ENCODE measurements around the gene NALF1.

DNA sequence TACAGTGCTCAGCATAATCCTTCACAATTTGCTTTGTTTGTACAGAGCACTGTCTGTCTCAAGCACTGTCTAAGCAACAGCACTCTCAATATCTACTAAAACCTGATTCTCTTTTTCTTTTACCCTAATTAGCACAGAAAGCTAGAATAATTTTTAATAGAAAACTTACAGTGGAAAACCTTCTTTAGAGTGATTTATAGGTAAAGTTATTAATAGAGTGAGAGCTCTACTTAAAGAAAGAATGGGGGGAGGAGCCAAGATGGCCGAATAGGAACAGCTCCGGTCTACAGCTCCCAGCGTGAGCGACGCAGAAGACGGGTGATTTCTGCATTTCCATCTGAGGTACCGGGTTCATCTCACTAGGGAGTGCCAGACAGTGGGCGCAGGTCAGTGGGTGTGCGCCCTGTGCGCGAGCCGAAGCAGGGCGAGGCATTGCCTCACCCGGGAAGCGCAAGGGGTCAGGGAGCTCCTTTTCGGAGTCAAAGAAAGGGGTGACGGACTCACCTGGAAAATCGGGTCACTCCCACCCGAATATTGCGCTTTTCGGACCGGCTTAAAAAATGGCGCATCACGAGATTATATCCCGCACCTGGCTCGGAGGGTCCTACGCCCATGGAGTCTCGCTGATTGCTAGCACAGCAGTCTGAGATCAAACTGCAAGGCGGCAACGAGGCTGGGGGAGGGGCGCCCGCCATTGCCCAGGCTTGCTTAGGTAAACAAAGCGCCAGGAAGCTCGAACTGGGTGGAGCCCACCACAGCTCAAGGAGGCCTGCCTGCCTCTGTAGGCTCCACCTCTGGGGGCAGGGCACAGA is 322.0 kb downstream of the EFNB2 start:
- PRO-cap, result no peak

GRCh38 chr13:106417517-106417949 is 117.9 kb downstream of the EFNB2 start:
- PRO-cap, result no peak

- PRO-cap, result no peak
Measured at GRCh38 chr13:106495799-106496247, 39.6 kb downstream of the EFNB2 start.

DNA sequence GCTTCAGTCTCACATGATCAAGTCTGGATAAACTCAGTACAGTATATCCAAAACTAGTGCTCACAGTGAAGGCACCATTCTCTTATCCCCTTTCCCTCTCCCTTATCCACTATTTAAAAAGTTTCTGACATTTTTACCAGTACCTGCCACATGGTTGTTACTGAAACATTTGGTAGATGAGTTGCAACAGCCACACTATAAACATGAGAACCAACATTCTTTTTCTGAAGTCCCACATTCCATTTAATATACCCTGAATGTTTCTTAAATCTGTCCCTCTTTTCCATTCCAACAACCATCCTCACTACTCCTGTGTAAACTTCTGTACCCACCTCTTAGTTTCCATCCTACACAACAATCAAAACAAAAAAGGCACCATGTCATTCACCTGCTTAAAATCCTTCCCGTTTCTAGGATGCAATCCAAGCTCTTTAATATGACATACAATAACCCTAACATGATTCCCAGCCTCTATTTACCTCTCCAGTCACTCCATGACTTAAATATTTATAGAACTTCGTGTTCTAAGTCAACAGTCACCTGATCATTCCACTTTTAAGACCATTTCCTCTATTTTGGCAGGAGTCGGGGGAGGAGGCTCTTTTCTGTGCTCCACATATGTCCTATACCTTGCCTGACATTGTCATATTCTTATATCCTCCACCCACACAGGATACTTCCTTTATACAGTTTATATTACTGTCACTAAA is 3.0 kb downstream of the ARGLU1 start:
- PRO-cap, result no peak

DNA sequence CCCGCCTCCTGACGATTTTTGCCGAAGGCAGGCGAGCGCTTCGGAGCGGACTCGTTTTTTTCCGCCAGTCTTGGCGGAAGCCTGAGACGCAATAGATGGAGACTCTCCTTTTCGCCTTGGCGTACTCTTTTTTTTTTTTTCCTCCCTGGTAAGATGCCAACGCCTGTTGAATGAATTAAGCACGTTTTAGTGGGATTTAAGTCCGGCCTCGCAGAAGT is 167 bp upstream of the ARGLU1 start:
- PRO-cap, result bidirectional peak, plus-strand start at position 67 of the sequence, minus-strand start outside the sequence

GRCh38 chr13:106587779-106588266 is 19.9 kb upstream of the ARGLU1 start:
- PRO-cap, result unidirectional peak, plus-strand start at chr13:106588078

DNA sequence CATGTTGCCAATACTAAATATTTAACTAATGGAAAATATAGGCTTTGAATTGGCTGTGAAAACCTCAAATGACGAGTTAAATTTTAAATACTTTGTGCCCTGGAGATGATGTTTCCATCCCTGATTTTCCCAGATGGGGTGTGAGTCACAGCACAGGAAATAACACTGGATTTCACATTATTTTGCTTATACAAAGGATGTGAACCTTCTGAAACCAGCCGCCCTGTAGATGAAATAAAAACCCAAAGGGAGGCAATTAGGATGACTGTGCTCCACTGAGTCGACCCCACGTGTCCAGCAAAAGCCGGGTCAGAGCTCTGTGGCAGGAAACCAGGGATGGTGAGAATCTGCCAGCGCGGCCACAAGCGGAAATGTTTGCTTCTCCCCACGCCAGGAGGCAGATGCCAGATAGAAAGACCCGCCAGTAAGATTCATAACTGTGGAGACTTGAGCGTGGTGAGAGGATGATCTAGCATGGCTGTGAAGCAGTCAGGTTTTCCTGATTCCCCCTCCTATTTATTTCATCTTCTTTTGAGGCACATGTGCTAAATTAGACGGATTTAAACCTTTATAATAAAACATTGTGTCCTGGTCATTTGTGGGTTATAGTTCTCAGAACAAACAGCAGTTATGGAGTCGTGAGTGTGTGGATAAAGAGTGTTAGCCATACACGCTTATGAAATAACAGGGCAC is 416.3 kb downstream of the NALF1 start:
- PRO-cap, result no peak

- PRO-cap, result no peak
Measured at GRCh38 chr13:107865437-107866580, 1.5 kb downstream of the NALF1 start.

DNA sequence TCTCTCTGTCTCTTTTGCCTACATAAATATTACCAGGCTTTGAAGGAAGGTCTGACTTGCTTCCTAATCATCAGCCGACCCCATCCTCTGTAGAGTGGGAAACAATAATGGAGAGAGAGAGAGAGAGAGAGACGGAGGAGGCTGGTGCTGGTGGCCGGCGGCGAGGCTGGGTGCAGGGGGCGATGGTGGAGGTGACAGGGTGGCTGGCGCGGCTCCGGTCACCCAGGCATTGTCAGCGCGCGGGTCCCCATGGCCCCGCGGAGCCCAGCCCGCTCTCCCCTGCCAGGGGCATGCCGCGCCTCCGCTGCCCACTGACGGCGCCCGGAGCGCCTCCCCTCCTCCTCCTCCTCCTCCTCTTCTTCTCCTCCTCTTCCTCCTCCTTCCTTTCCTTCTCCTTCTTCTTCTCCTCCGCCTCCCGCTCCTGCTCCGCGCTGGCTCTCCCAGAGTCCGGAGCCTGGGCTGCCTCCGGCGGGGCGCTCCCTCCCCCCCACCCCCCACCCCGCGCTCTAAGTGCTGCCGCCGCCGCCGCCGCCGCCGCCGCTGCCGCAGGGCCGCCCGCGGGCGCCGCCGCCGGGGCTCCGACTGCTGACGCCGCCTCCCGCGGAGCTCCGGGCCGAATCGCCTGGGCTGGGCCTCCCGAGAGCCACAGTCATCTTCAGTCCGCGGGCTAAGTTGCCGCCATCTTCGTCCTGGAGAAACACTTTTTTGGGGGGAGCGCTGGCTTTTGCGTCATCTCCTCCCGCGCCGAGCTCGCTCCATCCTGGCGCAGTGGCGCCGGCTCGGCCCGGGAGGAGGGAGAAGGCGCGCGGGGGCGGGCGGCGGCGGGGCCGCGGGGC is at the start of gene NALF1:
Gene NALF1, minus strand, starts transcription at position 707 of the 836 bp plus-strand sequence.
- PRO-cap, result bidirectional peak, plus-strand start outside the sequence, minus-strand start at position 707 of the sequence

- PRO-cap, result no peak
Measured at GRCh38 chr13:108210030-108210601, 5.2 kb downstream of the LIG4 start.

DNA sequence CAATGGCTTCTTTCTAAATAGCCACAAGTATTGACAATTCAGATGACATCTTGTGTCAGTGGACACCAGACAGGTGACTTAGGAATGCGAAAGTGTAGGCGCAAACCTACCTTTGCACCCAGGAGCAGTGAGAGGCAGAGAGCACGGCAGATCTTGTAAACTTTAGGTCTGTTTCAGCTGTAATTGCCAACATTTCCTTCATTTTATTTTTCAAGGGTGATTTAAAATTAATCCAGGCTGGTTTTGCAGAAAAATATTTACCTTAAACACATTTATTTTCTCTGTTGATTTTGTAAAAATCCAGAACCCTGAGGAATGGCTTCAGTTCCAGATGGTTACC is 34.8 kb downstream of the TNFSF13B start:
- PRO-cap, result no peak

- PRO-cap, result no peak
Measured at GRCh38 chr13:108704786-108705567, 75.6 kb downstream of the MYO16 start.

GRCh38 chr13:109256991-109257588 is 529.3 kb downstream of the IRS2 start:
- PRO-cap, result bidirectional peak, plus-strand start at chr13:109257357, minus-strand start at chr13:109257138

- PRO-cap, result no peak
Measured at GRCh38 chr13:109568176-109568900, 218.0 kb downstream of the IRS2 start.

DNA sequence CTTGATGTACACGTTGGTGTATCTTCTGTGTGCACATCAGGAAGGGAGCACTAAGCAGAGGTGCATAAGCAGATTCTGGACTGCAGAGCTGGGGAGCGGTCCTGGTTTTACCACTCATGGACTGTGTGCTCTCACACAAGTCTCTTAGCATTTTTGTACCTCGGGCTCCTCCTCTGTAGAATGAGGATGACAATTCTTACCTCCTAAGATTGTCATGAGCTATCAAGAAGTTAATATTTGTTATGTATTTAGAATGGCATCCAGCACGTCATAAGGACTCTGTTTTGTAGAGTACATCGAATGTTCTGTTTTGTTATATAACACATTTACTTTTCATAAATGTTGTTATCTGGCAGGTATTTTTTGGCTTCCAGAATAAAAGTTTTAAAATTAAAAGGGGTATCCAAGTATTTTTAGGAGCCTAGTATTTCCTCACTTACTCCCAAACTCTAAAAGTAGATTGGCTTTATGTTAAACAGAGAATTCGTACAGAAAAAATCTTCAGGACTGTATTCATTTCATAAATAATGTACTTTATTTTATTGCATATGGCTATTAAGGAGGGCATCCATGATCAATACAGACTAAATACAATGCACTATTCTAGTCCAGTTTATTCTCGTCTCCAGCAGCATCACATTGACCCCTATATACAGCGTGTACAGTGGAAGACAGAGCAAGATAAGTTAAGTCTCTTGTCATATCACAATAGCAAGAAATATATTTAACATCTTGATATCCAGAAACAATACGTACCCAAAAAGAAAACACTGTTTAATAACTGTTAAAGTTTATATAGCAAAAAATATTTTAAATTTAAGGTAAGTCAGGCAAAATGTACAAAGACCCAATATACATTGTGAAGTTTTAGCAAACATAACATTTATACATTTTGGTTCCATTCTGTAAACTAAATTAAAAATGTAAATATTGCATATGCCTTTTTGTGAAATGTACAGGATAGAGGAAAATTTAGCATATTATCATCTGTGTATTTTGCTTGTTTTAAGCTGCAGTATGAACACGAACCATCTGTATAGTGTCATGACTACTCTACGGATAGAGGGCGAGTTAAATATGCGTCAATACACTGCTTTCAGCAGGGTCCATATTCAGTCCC is 32.7 kb downstream of the IRS2 start:
- PRO-cap, result no peak

GRCh38 chr13:109760395-109761059 is 25.9 kb downstream of the IRS2 start:
- PRO-cap, result no peak

GRCh38 chr13:109786719-109787133 is 343 bp upstream of the IRS2 start:
- PRO-cap, result bidirectional peak, plus-strand start at chr13:109786868, minus-strand start at chr13:109786583; bidirectional peak, plus-strand start at chr13:109787084, minus-strand start at chr13:109786982

DNA sequence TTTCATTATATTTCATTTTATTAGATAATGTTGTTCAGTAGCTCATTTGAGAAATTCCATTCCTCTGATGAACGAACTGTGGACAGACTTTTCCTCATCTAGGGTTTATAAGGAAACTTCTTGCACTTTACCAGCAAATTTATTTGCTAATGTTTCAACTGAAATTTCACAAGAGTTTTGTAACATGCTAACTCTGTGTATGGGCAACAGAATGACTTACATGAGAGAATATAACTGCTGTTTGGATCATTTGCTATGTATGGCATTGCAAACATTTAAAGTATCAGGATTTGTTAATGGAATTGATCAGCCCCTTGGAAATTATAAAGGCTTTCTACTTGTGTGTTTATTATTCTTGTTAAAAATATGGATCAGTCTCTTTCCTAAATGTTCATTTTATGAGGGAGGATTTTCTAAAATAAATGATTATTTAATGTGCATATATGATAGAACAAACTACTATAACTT is 3.8 kb upstream of the IRS2 start:
- PRO-cap, result no peak

GRCh38 chr13:109938532-109939127 is 152.2 kb upstream of the IRS2 start:
- PRO-cap, result no peak

DNA sequence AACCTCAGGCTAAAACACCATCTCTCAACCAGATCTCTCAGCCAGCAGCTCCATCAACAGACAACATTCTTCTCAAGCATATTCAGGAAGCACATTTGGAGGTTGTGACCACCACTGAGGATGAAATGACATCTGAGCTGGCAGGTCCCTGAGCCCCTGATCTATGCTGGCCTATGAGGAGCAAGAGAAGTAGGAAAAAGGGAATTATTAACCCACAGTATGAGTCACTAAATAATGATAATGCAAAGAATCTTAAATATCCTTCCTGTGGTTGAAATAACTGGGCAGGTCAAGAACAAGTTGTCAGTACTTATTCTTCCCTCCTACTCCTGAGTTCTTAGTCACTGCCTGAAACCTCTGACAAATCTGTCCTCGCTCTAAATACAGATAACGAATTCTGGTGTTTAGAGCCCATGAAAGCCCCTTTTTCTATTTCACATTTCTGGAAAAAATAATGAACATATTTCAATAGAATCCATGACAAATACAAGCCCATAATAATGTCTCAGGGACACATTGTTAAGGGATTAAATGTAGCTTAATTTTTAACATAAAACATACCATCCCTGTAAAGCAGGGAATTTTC is 225.8 kb upstream of the IRS2 start:
- PRO-cap, result no peak

Measured in cardiac septum (tissue), 1 donor.